Measurements from ENCODE around the genes GARNL3 and ZNF79.

DNA sequence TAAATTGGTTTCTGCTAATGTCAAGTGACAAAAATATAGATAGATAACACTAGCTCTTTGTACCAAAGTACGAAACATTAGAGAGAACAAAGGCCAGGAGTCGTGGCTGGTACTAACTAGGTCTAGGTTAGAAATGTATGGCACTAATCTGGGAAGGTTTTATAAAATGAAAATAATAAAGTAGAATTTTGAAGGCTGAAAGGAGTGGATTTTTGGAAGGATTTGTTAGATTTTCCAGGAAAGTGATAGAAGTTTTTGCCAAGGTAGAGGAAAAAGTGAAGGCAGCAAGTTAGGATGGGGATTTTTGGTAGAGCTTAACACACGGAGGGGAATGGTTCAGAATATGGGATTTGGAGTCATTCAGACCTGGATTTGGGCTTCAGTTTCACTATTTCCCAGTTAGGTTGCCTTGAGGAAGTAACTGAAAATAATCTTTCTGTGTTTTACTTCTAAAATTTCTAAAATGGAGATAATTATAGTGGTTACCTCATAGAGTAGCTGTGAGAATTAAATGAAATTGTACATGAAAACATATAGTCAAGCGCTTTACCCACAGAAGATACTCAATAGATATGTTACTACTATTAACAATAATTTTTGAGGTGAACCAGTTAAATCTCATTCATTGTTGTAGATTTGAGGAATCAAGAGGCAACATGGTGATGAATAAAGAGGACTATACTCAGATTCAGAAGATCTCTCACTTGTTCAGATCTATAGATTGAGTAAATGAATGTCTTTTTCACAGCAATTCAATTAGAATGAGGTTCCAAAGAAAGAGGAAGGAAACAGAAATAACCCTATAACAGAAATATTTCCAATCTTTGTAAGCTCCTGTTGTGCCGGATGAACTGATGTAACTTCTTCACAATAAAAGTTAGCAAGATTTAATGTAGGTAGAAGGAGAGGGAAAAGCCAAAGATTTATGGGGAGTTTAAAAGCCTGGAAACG lies 91.8 kb downstream of the PBX3 start:
- RRBS: no CpG with 5 or more reads among the region's 6 CpGs

GRCh38 chr9:125843221-125844219 lies 96.3 kb downstream of the PBX3 start:
- RRBS: 100% methylated on average over 1 of the region's 11 CpGs

- RRBS: 96% methylated on average over 8 of the region's 16 CpGs
Observed at GRCh38 chr9:126471017-126471523, 142.7 kb upstream of the LMX1B start.

- RRBS: no CpG with 5 or more reads among the region's 8 CpGs
Observed at GRCh38 chr9:126581944-126582238, 31.8 kb upstream of the LMX1B start.

DNA sequence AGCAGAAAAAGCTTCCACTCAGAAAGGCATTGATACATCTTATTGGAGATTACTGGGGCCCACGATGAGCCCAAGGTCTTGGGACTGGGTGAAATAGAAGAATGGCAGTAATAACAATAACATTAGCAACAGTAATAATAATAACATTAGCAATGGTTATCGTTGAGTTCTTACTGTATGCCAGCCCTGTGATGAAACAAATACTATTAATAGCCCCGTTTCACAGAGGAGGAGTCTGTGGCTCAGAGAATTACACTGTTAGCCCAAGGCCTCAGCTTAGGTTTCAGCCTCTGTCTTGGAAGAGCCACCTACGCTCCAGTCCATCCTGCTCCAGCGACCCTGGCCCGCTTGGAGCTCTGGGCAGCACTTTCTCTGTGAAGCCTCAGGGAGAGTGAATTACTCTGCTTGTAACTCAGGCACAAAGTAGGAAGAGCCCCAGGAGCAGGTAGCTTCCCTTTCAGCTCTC lies 26.6 kb upstream of the LMX1B start:
- RRBS: no CpG with 5 or more reads among the region's 6 CpGs

- RRBS: no CpG with 5 or more reads among the region's 3 CpGs
Observed at GRCh38 chr9:126597244-126597613, 16.5 kb upstream of the LMX1B start.

DNA sequence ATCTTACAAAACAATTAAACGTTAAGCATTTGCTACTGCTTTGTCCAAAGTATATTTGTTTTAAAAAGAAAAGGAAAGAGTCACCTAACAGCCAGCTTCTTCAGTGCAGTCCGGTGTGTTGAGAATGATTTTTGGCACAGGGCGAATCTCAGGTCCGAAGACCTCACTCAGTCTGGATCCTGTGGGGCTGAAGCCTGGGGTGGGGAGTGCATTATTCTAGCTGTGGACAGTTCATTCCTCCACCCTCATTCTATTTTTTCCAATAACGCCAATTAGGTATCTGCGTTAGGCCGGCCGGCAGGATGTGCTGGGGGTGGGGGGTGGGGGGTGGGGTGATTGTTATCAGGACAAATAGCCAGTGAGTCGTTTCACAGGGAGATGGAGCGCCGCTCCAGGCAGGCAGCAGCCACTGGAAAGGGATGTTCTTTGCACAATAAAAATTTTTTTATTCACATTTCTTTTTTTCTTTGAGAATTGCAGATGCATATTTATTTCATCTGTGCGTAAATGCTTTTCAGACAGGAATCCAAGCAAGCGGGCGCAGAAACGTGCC lies 3.9 kb downstream of the LMX1B start:
- RRBS: no CpG with 5 or more reads among the region's 15 CpGs

DNA sequence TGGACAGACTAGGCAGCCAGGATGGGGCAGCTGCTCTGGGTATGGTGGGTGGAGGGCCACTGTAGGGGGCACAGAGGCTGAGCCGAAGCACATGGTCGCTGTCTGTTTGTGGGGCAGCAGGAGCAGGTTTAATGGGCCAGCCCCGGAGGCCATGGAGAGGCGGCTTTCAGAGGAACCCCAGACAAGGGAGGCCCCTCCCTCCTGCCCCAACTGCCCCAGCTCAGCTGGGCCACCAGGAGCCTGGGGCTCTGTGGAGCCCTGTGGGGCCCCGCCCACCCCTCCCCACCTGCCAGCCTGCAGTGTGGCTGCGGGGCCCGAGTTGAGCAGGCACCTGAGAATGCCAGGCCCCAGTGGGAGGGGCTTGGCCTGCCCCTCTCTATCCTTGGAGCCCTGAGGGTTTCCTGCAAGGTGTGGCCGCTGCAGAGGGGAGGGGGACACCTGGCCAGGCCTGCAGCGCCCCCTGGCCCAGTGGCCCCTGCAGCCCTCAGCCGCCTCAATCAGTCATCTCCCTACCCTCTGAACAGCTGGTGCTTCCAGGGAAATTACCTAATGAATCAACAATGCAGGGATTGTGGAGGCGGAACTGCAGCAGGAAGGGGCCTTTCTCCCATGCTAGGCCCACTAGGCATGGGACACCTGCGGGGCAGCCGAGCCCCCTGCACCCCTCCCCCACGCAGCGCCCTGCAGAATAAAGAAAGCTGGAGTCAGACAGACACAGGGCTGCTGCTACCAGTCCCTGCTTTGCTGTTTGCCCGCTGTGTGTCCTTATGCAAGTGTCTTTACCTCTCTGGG lies 47.9 kb downstream of the LMX1B start:
- RRBS: no CpG with 5 or more reads among the region's 16 CpGs

DNA sequence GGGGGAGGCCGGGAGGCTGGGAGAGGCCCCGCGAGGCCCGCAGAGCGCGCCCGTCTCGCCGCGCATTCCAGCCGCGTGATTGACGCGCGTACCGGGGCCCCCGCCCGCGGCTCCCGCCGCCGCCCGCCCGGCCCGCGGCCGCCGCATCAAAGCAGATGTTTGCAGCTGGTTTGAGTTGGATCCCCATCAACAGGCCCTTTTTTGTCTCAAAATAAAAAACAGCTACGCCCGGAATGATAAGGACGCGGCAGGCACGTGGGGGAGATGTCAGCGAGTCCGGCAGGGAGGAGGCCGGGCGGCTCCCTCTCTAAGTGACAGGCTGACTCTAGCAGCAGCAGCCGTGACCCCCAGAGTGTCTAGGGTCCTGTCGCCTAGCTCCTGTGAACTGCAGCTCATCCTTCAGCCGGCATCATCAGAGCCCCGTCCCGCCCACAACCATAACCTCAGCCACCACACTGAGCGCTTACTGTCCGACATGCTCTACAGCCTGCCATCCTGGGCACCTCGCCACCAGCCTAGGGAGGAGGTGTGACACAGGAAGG lies 69.5 kb downstream of the LMX1B start:
- RRBS: 97% methylated on average over 31 of the region's 45 CpGs

DNA sequence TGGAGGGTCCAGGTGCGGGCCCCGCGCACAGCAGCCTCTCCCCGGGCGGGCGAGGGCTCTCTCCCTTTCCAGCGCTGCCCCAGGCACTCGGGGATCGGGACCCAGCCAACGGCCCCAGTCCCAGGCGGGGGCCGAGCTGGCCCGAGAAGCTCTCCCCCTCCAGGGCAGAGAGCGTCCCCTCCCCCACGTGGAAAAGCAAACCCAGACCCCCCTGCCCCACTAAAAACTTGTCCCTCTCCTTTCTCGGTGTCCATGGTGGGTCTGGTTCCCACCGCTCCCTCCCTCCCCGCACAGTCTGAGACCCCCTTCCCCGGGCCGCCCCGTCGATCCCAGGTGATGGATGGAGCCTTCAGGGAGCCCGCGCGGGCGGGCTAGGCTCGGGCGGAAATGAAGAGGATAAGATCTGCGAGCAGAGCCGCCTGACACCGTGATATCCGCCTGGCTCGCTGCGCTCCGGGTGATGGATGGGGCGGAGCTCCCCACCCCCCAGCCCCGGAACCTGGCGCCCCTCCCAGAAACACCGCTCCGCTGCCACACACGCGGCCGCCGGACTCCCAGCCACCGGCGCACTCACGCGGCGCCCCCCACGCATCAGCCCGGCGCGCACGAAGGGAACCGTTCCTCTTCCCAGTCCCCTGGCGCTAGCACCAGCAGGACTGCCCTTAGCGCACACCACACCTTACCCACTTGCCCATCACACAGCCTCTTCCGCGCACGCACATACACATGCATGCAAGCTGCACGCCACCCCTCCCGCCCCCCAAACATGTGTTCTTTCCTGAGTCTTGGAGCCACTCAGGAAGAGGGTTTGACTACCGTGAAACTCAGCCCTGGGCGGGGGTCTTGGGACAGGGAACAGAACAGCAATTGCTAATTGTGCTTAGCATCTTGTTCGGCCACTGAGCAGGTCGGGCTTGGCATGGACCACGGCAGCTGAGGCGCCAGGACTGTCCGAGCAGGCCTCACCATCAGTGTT lies 81.6 kb upstream of the ZBTB43 start:
- RRBS: 10% methylated on average over 19 of the region's 69 CpGs

DNA sequence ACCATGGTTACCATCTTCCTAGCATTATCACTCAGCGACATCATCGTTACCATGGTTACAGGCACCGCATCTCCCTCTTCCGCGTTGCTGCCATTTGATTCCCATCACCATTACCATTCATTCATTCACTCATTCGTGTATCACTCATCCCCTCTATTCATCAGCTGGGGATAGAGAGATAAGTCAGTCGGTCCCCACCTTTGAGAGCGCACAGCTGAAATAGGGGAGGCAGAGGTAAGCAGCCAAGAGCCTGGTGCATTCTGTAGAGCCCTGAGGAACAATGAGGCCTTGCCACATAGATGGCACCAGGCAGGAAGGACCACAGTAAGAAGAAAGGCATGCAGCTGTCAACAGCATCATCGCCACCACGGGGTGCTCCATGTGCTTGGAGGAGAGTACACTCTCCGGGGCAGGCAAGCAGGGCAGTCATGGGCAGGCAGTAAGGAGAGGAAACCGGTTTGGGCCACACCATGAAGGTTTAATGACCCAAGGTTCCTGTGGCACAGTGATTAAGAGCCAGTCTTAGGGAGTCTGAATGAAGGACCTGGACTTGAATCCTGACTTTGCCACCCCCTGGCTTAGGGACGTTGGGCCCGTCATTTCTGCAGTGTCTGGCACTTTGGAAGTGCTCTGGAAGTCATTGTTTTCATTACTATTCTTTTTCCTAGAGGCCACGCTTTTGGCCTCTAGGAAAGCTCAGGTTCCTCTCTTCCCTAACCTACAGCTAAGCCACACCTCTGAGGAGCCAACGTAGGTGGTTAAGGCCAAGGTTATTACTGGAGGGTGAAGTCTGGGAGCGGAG lies 80.7 kb upstream of the ZBTB43 start:
- RRBS: 75% methylated on average over 2 of the region's 17 CpGs

- RRBS: no CpG with 5 or more reads among the region's 5 CpGs
Observed at GRCh38 chr9:126763301-126763765, 41.5 kb upstream of the ZBTB43 start.

- RRBS: 13% methylated on average over 3 of the region's 21 CpGs
Observed at GRCh38 chr9:126915525-126916196, 1.1 kb downstream of the RALGPS1 start.

- RRBS: no CpG with 5 or more reads among the region's 3 CpGs
Observed at GRCh38 chr9:127099147-127099549, 23.3 kb downstream of the ANGPTL2 start.

DNA sequence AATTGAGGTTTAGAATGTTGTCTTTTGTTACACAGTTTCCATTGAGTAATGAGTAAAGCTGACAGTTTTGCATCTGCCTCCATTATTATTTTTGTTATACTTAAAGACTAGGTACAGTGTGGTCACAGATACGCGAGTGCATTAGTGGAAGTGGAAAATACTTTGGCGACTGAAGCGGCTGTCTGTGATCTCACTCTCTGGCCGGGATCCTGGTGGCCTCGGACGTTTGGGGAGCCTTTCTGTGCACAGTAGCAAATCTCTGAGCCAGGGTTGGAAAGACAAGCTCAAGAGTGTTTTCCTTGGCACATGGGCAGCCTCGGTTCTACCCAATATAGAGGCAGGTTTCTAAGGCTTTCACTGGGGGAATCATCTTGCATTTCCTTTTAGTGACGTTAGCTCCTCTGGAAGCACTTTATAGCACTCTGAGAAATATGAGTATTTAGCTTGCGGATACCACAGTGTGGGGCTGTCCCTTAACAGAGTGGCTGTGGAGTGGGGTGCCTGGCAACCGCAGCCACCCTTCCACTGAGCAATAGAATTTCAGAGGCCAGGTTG lies 32.3 kb upstream of the ANGPTL2 start:
- RRBS: no CpG with 5 or more reads among the region's 11 CpGs

DNA sequence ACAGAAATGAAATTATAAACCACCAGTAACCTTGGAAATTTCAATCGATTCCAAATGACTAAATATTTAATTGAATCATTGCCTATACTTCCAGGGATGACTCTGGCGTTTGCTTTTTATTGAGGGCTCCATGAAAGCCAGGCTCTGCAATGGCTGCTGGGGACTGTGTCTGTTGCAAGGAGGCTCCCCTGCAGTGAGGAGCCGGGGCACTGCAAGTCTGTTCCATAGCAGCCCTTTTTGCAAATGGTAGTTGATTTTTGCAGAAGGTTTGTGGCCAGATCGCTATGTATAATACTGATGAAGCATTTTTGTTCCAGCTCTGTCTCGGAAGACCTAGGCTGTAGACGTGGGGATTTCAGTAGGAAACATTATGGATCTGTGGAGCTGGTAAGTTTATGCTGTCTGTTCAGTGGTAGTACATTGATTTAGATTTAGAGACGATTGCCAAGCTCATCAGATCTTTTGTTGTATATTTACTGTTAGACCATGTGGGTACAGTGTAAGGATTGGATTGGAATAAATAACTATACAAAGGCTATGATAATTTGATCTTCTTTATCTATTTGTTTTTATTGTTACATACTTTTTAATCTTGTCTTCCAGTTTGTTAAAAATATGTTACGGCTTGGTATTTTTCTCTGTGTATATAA lies at the start of gene GARNL3:
Gene GARNL3, plus strand, starts transcription at position 140 of the 650 bp plus-strand sequence.
- RRBS: no CpG with 5 or more reads among the region's 8 CpGs

- RRBS: 2% methylated on average over 31 of the region's 67 CpGs
Observed at GRCh38 chr9:127423690-127424785, at the start of gene ZNF79. Gene ZNF79, plus strand, starts transcription at chr9:127424382.

DNA sequence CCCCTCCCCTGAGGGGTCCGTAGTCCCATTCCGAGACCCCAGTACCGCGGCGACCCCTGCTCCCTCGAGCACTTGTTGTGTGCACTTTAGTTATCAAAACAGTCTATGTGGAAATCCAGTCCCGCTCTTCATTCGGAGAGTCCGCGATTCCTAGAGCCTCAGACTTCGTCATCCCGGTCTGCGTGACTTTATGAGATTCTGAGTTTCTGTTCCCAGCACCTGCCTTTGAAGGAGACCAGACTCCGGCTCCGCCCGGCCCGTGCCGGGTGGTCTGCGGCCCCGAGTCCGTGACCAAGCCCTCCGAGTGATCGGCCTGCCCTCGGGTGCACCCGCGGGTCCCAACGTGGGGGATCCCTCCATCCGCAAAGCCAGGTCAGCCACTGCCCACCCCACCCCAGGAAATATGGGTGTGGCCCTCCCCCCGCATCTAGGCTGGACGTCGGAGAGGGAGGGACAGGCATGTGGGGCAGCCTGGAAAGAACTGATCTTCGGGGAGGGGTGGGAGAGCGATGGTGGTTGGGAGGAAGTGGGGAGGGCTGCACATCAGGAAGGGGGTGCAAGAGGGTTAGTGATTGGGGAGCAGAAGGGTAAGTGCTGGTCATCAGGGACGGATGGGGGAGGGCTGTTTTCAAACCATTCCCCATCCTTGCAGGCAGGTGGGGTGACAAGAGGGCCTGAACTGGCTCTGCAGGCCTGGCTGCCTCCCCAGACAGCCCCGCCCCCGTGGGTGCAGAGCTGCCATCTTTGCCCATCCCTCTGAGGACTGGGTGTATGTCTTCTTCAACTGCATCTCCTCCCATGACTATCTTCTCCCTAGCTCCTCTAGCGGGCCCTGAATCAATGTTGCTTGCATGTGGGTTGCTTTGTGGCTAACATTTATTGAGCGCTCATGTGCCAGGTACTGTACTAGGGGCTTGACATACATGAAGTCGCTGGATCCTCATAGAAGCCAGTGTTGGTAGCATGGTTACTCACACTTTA lies 693 bp downstream of the LRSAM1 start:
- RRBS: 4% methylated on average over 3 of the region's 39 CpGs

DNA sequence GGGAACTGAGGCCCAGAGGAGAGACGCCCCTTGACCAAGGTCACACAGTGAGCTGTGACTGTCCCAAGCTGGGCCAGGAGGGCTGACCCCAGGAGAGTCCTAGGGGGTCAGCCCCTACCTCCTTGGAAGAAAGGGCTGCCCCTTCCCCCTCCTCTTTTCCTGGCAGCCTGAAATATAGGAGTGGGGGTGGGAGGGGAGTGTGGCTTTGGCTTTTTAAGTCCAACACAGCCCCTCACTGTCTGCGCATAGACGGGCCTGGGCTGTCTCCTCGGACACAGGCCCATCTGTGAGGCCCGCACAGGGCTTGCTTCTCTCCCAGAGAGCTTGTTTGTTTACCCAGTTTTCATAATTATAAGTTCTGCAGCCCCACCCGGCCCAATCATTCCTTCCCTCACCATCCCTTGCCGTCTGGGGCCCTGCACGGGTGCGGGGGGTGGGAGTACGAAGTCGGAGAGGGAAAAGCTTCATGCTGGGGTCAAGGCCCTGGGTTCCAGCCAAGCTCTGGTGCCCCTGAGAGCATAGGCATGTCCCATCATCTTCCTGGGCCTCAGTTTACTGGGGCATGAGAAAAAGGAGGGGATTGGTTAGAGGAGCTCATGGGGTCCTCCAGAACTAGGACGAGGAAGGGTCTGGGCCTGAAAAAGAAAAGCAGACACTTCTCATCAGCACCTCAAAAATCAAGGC lies 10.8 kb downstream of the NIBAN2 start:
- RRBS: no CpG with 5 or more reads among the region's 12 CpGs

GRCh38 chr9:127699036-127699705 lies 7.6 kb upstream of the CFAP157 start:
- RRBS: 45% methylated on average over 18 of the region's 39 CpGs

All from HTR-8/SVneo (cell line).